Gallbladder (tissue), 1 donor: ENCODE measurements around the genes MAF and BCO1.

GRCh38 chr16:79600113-79601023 lies at the start of gene MAF:
TSS of gene MAF (minus strand) at chr16:79600737.
- PRO-cap: bidirectional peak, plus-strand start at chr16:79600199, minus-strand start at chr16:79600020; bidirectional peak, plus-strand start at chr16:79600898, minus-strand start at chr16:79600739

- PRO-cap: no peak
These were observed 39.2 kb upstream of the MAF start for GRCh38 chr16:79639567-79640235.

DNA sequence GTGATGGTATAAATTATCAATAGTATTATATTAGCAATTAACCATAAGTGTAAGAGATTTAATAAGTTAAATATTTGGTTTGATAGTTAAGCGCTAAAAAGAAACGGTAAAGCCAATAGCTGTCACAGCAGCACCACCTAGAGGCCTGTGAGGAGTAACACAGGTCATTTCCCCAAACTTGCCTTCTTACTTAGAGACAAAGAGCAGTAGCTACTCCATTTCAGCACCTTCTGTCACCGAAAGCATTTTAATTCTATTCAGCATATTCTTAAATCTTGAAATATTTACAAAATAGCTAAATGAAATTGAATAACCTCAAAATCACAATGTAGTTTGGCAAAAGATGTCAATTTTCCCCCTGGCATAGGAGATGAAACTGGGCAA lies 14.3 kb upstream of the DYNLRB2 start:
- PRO-cap: unidirectional peak, plus-strand start at position 96 of the sequence

DNA sequence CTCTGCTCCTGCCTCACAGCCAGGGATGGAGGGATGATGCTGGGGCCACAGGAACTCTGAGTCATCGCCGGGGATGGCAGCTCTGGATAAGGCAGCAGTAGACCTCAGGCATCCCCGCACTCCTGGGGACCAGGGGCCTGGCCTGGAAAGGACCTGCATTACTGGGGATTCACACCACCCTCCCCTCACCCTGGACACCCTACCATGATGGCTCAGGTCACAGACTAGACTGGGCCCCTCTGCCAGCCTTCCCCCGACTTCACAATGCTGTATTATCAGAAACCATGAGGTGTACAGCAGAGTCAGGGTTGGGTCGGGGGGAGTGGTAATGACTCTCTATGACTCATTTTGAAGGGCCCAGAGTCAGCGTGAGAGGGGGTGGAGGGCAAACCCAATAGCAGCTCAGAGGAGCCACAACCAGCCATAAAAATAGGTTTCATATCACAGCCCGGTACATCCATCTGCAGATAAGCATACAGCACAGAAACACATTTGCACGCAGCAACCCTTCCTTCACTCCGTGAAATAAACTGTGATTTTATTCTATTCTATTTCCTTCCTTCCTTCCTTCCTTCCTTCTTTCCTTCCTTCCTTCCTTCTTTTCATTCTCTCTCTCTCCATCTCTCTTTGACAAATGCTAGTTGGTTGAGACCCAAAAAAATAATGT lies 28.8 kb downstream of the DYNLRB2 start:
- PRO-cap: no peak

- PRO-cap: no peak
These were observed 68.5 kb downstream of the CMC2 start for GRCh38 chr16:80937932-80938825.

GRCh38 chr16:80996866-80997254 lies 9.8 kb downstream of the CMC2 start:
- PRO-cap: no peak

- PRO-cap: no peak
These were observed 3.7 kb downstream of the ATMIN start for GRCh38 chr16:81039296-81039723.

- PRO-cap: no peak
These were observed 43.1 kb upstream of the GCSH start for GRCh38 chr16:81139174-81139789.

DNA sequence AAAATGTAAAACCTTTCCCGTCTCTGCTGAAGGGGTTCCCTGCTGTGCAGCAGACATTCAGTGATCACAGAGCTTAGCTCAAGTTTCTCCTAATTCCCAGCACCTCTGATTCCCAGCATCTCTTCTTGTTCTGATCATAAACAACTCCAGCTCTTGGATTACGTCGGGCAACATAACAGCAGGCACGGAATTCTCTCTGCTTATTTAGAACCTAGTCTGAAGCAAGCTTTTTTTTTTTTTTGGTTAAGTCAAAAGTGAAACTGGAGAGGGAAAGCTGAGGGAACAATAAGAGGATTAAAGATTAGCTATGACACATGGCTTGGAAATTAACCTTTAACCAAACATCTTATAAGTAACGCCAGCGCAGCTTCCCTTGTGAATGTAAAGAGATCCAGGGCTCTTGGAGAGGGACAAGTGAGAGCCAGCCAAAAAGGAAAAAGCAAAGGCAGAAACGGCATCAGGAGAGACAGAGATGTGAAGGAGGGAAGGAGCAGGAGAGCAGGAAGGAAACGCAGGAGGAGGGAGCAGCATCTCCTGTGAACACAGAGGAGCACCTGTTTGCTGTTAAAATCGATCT lies at the start of gene BCO1:
Gene BCO1, plus strand, starts transcription at position 376 of the 577 bp plus-strand sequence.
- PRO-cap: bidirectional peak, plus-strand start at position 378 of the sequence, minus-strand start at position 174 of the sequence

DNA sequence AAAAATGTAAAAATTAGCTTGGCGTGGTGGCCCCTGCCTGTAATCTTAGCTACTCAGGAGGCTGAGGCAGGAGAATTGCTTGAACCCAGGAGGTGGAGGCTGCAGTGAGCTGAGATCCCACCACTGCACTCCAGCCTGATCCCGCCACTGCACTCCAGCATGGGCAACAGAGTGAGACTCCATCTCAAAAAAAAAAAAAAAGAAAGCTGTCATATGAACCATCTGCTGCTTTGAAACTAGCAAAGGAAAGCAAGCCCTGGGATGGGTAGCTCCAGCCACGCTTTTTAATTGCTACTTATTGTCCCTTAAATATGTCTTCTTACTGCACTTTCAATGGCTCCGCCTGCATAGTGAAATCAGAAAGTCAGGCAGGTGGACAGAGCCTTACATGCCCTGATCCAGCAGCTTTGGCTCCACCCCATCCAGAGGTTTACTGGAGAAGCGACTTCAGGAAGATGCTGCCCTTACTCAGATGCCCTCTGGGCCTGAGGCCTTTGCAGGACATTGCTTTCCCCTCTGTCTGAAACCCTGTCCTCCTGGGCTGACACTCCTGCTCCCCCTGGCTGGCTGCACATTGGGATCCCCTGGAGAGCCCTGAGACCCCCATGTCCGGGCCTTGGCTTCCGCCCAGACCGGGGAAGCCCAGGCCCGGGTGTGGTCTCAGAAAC lies 36.4 kb downstream of the BCO1 start:
- PRO-cap: no peak

GRCh38 chr16:81275770-81276309 lies 37.4 kb downstream of the BCO1 start:
- PRO-cap: no peak

DNA sequence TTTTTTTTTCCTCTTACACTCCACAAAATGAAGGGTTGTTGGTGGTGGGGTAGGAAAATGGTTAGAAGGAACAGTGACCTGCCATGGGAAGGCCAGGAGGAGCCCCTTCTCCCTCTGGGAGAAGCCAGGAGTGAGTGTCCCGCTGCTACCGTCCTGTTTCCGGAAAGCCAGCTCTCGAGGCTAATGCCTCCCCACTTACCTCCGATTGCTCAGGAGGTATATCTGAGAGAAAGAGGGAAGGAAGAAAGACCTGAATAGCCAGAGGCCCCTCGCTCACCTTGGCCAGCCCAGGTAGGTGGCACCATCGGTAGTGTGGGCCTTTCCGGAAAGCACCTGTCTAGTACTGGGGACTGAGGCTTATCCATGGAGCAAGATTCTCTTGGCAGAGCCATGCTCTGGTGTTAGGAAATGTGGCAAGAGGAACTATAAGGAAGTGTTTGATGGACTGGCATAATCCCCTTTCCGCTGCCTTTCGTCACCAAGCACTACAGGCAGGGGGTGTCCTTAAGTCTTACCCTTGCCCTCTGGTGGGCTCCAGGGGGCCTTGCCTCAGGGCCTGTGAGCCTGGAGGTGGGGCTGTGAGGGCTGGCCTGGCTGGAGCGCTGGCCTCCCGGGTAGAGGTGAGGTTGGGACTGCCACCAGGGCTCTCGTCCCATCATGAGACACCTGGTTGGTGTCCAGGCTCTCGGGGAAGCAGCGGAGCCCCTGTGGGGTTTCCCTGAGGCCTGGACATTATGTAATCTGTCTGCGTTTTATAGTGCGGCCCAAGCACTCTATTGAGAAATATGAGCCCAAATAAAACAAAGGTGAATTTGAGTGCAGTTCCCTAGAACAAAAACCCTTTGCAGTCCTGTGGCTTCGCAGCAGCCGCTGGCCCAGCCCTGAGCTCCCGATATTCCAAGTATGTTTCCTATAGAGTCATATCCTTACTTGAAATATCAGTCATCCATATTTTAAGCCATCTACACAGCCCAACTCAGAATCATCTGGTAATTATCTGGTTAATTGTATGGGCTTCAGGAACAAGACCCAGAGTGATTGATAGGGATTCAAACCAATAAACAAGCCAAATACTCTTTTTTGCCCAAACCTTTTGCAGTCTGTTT lies 3.0 kb downstream of the CMIP start:
- PRO-cap: bidirectional peak, plus-strand start at position 156 of the sequence, minus-strand start at position 155 of the sequence; bidirectional peak, plus-strand start at position 617 of the sequence, minus-strand start at position 312 of the sequence

DNA sequence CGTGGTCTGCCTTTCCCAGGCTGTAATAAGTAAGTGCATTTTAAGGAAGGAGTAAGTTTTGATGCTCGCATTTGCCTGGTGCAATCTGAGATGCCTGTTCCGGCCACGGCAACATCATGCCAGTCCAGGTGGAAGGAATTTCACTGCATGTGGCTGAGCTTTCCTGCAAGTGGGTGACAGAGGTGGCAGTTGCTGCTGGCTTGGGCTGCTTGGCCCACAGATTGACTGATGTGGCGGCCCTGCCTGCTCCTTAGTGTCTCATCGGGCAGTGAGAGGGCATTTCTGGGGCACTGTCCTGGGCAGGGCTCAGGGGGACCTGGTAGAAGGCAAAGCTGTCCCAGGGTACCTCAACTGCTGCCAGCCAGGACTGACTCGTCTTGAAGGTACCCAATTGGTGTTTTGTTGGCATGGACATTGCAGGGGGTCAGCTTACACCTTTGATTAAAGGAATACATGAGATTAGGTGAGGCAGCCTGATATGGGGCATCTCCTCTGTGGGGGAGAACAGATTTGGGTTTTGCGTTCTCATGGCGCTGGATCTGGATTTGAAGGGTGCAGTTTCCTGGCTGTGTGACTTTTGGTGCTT lies 5.3 kb downstream of the CMIP start:
- PRO-cap: no peak

DNA sequence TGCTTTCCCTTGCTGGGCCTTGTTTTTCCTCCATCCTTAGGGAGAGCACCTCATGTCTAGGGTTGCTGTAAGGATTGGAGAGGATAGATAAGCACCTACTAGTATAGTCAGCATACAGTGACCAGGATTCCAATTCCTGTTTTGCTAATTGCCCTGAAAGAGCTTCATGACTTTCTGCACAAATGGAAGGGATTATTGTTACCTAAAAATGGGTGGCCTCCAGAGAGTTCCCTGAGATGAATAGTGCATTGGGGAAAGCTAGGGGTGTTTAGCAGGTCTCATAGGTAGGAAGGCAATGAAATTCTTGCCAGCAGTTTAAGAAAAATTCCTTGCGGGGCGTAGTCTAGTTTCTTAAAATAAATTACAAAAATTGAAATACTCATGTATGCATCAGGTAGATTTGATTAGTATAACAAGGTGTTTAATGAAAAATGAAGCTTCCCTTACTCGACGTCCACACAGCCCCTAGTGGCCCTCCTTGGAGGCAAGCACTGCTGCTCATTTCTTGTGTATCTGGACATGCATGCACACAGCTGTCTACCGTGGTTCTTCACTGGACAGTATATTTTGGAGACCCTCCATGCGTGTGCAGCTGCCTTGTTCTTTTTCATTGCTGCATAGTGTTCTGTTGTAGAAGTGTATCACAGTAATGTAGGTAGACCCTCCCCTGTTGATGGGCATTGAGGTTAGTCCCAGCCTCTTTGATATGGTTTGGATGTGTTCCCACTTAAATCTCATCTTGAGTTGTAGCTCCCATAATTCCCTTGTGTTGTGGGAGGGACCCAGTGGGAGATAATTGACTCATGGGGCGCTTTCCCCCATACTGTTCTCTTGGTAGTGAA lies 6.0 kb downstream of the CMIP start:
- PRO-cap: no peak

DNA sequence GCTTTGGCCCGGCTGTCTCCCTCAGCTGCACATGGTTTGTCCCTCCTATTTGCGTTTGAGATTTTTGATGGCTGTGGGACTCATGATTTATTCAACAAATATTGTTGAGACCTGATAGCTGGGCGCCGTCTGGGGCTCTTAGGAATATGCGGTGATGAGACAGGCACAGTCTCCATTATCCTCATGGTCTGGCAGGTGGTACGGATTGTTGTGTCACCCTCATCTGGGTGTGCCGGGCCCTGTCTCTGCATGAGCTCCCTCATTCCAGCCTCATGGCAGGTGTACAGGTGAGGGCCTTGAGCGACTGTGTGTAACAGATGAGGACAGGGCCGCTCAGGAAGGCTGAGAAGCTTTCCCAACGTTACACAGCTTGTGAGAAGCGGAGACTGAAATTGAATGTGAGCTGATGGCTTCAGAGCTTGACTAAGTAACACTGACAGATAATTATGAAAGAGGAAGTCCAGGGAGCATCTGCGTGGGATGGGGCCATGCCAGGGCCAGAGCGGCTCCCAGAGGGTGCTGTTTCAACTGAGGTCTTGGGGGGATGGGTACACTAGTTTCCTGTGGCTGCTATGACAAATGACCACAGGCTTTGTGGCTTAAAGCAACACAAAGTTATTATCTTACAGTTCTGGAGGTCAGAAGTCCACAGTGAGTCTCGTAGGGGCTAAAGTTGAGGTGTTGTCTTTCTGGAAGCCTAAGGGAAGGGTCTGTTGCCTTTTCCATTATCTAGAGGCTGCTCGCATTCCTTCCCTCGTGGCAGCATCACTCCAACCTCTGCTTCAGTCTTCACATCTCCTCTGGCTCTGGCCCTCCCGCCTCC lies 36.7 kb downstream of the CMIP start:
- PRO-cap: no peak

DNA sequence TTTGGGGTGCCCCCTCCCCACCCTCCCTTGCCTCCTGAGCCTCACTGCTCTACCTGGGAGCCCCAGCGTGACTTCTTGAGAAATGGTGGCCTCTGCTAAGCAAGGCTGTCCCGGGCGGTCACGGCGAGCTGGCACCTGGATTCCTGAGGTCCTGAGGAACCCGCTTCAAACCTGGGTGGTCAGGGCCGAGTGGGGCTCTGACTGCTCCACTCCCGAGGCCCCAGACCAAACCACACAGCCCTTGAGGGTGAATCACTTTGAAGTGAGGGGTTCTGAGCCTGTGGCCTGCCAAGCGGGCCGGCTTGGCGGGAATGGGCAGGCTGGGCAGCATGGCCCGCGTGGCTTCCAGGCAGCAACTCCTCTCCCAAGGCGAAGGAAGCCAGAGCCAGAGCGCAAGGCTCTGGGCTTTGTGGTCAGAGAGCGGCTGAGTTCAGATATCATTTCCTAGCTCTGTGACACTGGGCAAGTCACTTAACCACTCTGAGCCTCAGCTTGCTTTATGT lies 42.6 kb downstream of the CMIP start:
- PRO-cap: no peak

DNA sequence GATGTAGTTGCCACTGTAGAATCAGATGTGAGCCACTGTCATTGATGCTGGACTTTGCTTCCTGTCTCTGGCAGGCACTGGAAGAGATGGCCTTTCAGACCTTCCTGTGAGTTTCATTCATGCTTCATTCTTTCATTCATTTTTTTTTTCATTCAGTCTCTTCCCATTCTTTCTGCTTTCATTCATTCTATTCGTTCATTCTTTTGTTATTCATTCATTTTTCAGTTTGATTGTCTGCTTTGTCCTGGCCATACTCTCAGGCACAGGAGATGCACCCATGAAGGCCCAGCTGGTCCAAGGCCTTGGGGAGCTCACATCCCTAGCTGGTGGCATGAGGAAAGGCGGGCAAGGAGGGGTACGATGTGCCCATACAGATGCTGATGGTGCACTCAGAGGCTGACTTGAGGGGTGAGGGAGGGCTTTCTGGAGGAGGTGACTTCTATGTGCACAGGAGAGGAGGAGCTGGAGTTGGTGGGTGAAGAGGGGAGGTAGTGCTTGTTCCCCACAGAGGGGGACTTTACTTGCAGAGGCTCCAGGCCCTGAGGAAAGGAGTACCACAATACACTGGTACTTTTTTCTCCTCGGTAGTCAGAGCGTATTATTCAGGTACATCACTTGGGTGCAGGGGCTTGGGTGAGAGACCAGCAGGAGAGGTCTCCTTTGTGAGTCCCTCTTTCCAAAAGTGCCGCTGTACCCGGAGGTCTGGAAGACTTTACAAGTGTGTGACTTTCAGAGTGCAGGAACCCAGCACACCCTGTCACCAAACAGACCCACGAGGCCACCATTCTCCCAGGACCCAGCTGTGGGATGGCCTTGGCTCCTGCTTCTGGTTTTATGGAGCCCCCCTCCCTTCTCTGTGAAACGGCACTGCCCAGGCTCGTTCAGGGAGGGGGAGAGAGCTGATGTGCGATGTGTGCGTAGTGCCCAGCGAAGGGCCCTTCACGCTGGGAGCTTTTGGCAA lies 44.5 kb downstream of the CMIP start:
- PRO-cap: no peak

DNA sequence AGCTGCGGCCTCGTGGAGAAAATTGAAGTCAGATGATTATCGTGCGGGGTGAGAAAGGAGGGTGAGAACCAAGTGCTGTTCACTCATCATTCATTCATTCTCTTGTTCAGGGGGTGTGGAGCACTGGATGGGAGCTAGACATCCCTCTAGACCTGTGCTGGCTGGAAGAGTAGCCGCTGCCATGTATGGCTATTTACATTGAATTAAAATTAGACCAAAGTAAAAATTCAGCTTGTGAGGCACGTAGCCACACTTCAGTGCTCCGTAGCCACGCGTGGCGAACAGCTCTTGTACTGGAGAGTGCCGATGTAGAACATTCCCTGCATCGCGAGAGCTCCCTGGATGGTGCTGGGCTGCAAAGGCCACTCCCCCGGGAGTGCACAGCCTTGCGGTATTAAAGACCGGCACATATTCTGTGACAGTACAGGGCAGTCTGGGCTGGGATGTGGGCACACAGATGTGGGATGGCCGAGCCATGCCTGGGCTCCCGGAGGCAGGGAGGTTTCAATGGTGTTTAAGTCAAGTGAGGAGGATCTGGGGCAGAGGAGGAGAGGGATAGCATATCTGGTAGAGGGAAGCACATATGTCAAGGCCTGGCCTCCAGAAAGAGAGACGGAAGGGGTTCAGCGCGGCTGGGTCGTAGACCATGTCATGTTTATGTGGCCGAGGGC lies 102.2 kb downstream of the CMIP start:
- PRO-cap: no peak

DNA sequence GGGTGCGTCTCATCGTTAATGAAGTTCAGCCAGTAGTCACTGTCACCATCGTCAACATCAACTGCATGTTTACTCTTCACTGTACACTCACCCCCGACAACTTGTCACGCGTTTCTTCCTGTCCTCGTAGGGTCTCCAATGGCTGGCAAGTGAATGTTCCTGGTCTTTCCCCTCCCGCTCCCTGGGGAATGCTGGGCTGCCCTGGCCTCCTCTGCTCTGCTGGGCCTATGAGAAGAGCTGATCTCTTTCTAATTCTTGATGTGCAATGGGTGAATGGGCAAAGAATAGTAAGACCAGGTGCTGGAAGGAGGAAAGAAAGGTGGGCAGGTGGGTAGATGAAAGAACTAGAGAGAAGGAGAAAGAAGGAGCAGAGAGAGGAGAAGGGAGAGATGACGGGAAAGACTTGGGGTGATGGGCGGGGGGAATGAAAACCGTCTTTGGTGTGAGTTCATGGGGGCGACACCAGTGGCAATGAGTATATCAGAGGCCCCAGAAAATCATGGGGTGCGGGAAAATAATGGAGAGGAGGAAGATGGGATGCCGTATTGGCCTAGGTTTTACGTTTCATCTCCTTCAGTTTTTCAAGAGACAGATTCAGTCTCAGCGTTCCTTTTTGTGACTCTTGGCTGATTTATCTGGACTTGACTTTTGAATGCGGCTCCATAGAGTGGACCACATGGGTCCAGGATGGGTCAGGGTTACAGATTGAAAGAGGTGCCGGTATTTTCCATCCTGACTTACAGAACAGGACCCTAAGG lies 128.8 kb upstream of the PLCG2 start:
- PRO-cap: no peak

GRCh38 chr16:81692935-81694450 lies 85.6 kb upstream of the PLCG2 start:
- PRO-cap: unidirectional peak, plus-strand start at chr16:81693740